SK-N-SH (cell line): ENCODE data around the genes BTG4 and PPP2R1B.

DNA sequence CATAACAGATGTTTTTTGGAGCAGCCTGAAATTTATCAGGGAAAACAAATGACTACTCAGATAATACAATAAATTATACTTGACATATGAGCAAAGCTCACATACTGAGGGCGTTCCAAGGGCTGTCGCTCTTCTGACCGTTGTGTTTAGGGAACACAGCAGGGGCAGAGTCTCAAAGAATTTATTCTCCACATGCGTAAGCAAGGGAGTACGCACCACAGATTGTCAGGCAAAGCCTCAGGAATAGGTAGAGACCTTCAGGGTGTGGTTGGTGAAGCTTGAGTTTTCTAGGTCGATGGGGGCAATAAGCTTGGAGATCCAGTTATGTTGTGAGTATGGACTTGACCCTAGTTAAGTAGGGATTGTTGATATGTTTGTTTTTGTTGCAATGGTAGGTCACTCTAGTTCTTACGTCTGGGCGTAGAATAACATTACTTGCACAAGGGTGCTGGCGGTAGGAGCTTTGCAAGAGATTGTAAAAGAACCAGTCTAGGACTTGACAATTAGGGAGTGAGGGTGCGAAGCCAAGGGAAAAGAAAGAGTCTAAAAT lies 860 bp downstream of the ACAT1 start:
- RRBS, result no CpG with 5 or more reads among the region's 10 CpGs
CAGE:
- cytosol, long polyA plus RNA, result no peak
- long polyA plus RNA, result no peak
- nucleus, long polyA plus RNA, result no peak

DNA sequence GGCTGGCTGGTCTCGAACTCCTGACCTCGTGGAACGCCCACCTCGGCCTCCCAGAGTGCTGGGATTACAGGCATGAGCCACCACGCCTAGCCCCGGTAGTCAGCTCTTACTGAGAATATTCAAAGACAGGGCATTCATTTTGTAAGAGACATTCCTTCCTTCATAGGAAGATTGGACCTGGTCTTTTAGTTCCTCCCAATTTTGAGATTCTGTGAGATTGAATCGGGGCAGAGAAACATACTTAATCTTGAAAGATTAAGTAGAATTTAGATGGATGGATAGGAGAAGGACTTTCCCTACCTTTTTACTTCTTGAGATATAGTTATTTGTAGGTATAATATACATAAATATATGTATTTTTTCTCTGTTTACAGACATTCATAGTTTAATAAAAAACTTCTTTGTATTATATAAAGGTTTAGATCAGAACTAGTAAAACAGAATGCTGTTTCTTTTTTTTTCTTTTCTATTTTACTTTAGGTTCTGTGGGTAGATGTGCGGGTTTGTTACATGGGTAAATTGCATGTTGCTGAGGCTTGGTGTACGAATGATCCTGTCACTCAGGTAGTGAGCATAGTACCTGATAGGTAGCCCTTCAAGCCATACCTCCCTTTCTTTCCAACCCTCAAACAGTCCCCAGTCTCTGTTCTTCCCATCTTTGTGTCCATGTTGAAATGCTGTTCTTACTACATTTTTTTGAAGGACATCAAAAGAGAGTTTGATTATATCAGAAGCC lies 3.0 kb downstream of the ATM start:
- RRBS, result no CpG with 5 or more reads among the region's 9 CpGs
CAGE:
- cytosol, long polyA plus RNA, result no peak
- long polyA plus RNA, result no peak
- nucleus, long polyA plus RNA, result no peak

- RRBS, result no CpG with 5 or more reads among the region's 1 CpG
CAGE:
- cytosol, long polyA plus RNA, result no peak
- long polyA plus RNA, result no peak
- nucleus, long polyA plus RNA, result no peak
Measured at GRCh38 chr11:108238964-108239572, 16.2 kb downstream of the ATM start.

DNA sequence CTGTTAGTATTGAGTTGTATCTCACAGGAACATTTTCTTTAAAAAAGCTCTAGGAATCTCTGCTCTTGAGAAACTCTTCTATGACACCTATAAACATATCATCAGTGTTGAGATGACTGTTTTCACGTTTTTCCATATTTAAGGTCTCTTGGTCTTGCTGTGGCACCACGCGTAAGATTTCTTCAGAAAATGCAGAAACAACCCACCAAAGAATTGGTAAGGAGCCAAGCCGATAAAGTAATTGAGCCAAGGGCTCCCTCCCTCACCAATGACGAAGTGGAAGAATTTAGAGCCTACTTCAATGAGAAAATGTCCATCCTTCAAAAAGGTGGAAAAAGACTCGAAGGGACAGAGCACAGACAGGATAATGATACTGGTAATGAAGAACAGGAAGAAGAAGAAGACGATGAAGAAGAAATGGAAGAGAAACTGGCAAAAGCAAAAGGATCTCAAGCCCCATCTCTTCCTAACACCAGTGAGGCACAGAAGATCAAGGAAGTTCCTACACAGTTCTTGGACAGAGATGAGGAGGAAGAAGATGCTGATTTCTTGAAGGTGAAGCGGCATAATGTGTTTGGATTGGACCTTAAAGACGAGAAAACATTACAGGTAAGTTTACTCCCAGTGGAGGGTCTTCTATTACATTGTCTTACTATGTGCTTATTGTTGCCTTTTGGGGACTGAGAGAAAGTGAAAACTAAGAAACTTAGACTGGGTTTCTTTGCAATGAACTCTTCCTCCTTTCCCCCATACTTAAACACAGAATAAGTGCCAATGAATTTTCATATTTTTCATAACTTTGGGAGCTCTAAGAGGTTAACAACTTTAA lies 58.2 kb downstream of the DDX10 start:
- RRBS, result no CpG with 5 or more reads among the region's 9 CpGs
CAGE:
- cytosol, long polyA plus RNA, result no peak
- long polyA plus RNA, result start-site peak on the plus strand centred at position 552 of the sequence, 60 bp wide, 23 and 32 reads in 2 replicates
- nucleus, long polyA plus RNA, result no peak

DNA sequence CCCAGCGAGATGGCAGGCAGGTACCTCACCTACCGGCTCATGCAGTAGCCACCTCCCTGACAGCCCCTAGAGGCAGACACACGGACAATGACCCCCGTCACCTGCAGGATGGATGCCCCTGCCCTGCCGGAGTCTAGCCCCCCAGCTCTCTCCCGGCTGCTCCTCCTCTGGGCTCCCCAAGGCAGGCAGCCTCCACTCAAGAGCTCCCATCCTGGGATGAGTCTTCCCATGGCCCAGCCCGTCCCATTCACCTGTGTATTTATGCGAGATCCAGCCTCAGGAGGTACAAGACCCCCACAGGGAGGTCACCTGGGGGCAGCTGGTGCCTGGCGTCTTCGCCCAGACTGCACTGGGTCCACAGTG lies 43.1 kb upstream of the ZC3H12C start:
- RRBS, result 42% methylated on average over 3 of the region's 10 CpGs
CAGE:
- cytosol, long polyA plus RNA, result no peak
- long polyA plus RNA, result no peak
- nucleus, long polyA plus RNA, result no peak

DNA sequence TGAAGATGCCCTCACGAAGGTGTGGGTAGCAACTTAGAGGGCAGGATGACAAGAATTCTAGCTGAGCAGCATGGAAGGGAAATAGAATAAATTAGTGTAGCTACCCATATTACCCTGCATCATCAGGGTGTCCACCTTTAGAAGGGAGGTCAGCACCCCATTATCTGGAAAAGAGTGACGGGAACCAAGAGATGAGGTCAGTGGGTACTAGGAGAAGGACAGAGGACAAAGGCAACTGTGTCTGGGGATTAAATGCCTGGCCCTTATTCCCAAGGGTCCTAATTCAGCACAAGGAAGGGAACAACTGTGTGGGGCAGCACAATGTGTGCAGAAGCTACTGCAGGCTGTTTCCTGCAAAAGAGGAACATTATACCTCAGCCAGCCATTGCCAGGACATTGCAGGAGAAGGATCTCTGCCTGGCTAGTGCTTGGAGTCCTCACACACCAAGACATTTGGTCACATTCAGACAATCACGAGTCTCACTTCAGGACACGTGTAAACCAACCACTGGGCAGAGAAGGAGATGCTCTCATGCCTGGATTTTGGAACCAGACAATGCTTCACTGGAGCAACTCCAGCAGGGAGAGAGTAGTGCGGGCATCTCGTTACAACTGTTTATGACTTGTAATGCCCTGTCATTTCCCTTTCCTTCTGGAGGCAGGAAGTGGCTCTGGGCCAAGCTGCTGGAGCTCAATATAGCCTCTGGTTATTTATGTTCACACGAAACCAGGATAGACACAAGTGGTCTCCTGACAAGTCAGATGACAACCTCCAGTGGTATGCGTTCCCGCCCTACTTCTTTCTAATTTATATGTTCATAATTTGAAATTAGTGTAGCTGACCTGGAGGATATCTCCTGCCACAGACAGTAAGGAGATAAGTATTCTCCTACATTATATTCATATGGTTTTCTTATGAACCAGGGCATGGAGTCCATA lies 24.0 kb upstream of the ZC3H12C start:
- RRBS, result no CpG with 5 or more reads among the region's 9 CpGs
CAGE:
- cytosol, long polyA plus RNA, result no peak
- long polyA plus RNA, result no peak
- nucleus, long polyA plus RNA, result no peak

- RRBS, result no CpG with 5 or more reads among the region's 14 CpGs
CAGE:
- cytosol, long polyA plus RNA, result no peak
- long polyA plus RNA, result no peak
- nucleus, long polyA plus RNA, result no peak
Measured at GRCh38 chr11:110091813-110092441, 1.3 kb upstream of the ZC3H12C start.

DNA sequence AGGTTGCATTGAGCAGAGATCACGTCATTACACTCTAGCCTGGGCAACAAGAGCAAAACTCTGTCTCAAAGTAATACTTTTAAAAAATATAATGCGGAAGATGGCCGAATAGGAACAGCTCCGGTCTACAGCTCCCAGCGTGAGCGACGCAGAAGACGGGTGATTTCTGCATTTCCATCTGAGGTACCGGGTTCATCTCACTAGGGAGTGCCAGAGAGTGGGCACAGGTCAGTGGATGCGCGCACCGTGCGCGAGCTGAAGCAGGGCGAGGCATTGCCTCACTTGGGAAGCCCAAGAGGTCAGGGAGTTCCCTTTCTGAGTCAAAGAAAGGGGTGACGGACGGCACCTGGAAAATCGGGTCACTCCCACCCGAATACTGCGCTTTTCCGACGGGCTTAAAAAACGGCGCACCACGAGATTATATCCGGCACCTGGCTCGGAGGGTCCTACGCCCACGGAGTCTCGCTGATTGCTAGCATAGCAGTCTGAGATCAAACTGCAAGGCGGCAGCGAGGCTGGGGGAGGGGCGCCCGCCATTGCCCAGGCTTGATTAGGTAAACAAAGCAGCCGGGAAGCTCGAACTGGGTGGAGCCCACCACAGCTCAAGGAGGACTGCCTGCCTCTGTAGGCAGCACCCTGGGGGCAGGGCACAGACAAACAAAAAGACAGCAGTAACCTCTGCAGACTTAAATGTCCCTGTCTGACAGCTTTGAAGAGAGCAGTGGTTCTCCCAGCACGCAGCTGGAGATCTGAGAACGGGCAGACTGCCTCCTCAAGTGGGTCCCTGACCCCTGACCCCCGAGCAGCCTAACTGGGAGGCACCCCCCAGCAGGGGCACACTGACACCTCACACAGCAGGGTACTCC lies 87.3 kb downstream of the RDX start:
- RRBS, result no CpG with 5 or more reads among the region's 39 CpGs
CAGE:
- cytosol, long polyA plus RNA, result no peak
- long polyA plus RNA, result no peak
- nucleus, long polyA plus RNA, result no peak

DNA sequence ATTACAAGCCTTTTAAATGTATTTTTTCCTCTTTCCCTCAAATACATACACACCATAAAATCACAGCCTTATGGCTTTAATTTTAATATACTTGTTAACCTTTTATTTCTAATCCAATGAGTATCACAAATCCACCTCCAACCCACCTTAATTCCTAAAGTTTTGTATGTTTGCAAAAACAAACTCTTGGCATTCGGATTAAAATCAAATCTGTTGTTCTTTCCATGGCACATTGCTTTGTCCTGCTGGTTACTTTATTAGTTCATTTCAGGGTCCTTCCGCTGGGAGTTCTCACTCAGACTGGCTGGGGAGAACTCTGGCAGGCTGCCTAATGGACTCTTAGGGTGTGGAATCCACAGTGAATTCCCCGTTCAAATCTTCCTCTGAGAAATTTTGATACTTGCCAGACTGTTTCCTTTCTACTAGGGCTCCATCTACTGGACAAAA lies 53.3 kb upstream of the FDX1 start:
- RRBS, result no CpG with 5 or more reads among the region's 3 CpGs
CAGE:
- cytosol, long polyA plus RNA, result no peak
- long polyA plus RNA, result no peak
- nucleus, long polyA plus RNA, result no peak

DNA sequence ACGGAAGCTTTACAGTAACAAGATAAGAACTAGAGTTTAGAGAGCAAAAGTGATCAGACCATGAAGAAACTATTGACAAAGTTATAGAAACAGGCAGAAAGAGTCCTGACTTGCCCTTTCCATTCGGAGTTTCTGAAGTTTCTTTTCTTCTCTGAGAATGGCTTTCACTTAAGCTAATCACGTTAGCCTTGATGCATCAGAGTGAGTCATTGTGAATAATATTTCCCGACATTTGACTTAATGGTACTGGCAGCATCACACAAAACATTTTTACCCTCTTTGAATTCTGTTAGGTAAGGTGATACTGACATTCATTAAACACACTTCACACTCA lies 120.7 kb upstream of the ARHGAP20 start:
- RRBS, result no CpG with 5 or more reads among the region's 4 CpGs
CAGE:
- cytosol, long polyA plus RNA, result no peak
- long polyA plus RNA, result no peak
- nucleus, long polyA plus RNA, result no peak

- RRBS, result no CpG with 5 or more reads among the region's 5 CpGs
CAGE:
- cytosol, long polyA plus RNA, result no peak
- long polyA plus RNA, result no peak
- nucleus, long polyA plus RNA, result no peak
Measured at GRCh38 chr11:111363868-111364537, 15.1 kb downstream of the POU2AF1 start.

- RRBS, result no CpG with 5 or more reads among the region's 29 CpGs
CAGE:
- cytosol, long polyA plus RNA, result no peak
- long polyA plus RNA, result no peak
- nucleus, long polyA plus RNA, result no peak
Measured at GRCh38 chr11:111512233-111512629, at the start of gene BTG4. TSS of gene BTG4 (minus strand) at chr11:111512386.

DNA sequence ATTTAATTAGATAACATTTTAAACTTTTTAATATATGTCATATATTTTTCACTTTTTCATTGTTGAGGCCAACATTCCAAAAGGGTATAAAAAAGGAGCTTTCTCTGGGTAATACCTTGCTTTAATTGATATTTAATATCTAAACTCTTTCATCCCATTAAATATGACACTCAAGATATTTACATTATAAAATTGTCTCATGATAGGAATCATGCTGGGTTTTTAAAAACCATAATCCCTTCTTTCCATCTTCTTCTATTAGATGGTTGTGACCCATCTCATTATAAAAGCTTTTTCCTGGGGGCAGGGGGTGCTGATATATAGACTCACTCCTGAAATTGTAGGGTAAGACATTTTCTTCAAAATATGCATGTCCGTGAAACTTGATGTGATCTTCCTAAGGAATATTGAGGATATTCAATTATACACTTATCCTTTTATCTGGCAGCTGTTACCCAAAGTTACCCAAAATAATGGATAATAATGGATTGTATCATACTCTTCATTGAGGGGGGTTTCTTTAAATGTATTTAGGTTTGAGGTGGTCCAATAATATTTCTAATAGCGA lies 10.9 kb downstream of the SIK2 start:
- RRBS, result no CpG with 5 or more reads among the region's 2 CpGs
CAGE:
- cytosol, long polyA plus RNA, result no peak
- long polyA plus RNA, result no peak
- nucleus, long polyA plus RNA, result no peak

DNA sequence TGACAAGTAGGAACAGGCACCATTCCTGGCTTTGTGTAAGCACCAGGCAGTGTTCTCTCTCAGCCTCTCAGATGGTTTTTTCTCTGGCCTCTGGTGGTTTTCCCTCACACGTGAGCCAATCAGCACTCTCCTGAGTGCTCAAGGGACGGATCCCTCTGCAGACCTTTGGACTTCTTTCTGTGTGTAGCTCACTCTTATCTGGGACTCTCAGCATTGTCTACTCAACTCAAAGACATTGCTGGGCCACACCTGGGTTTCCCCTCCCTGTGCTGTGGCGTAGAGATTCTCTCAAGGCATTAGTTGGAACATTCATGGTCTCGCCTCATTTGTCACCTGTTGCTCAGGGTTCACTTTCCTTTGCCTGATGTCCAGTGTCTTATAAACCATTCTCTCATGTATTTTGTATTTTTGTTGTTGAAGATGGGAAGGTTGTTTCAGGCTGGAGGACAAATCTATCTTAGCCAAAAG lies 21.4 kb downstream of the SIK2 start:
- RRBS, result no CpG with 5 or more reads among the region's 4 CpGs
CAGE:
- cytosol, long polyA plus RNA, result no peak
- long polyA plus RNA, result no peak
- nucleus, long polyA plus RNA, result no peak

- RRBS, result no CpG with 5 or more reads among the region's 4 CpGs
CAGE:
- cytosol, long polyA plus RNA, result no peak
- long polyA plus RNA, result no peak
- nucleus, long polyA plus RNA, result no peak
Measured at GRCh38 chr11:111632776-111633734, 30.8 kb downstream of the SIK2 start.

- RRBS, result no CpG with 5 or more reads among the region's 13 CpGs
CAGE:
- cytosol, long polyA plus RNA, result no peak
- long polyA plus RNA, result no peak
- nucleus, long polyA plus RNA, result no peak
Measured at GRCh38 chr11:111733972-111735036, 31.9 kb downstream of the PPP2R1B start.

GRCh38 chr11:111735037-111736093 lies 30.8 kb downstream of the PPP2R1B start:
- RRBS, result no CpG with 5 or more reads among the region's 23 CpGs
CAGE:
- cytosol, long polyA plus RNA, result no peak
- long polyA plus RNA, result no peak
- nucleus, long polyA plus RNA, result no peak

- RRBS, result 0% methylated on average over 4 of the region's 43 CpGs
CAGE:
- cytosol, long polyA plus RNA, result no peak
- long polyA plus RNA, result no peak
- nucleus, long polyA plus RNA, result no peak
Measured at GRCh38 chr11:111766238-111767084, at the start of gene PPP2R1B. TSS of gene PPP2R1B (minus strand) at chr11:111766389.

GRCh38 chr11:111819015-111819767 lies 52.2 kb downstream of the ALG9 start:
- RRBS, result no CpG with 5 or more reads among the region's 1 CpG
CAGE:
- cytosol, long polyA plus RNA, result no peak
- long polyA plus RNA, result no peak
- nucleus, long polyA plus RNA, result no peak

DNA sequence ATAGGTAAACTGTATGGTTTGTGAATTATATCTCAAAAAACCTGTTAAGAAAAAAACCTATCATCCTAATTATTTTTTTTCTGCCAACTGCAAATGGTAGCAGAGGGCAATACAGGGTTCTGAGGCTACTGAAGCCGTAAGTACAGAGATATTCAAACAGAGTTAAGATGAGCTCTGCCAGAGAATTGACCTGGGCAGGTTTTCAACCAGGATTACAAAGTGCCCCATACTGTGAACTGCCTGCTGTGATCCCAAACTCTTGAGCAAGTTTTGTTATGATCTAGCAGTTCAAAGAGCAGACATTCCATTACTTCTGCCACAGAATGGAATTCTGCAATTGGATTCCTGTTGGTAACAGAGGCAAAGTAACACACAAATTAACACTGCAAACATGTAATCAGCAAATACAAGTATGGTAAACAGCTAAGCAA lies 31.3 kb downstream of the ALG9 start:
- RRBS, result no CpG with 5 or more reads among the region's 1 CpG
CAGE:
- cytosol, long polyA plus RNA, result no peak
- long polyA plus RNA, result no peak
- nucleus, long polyA plus RNA, result no peak